GM23338 (cell line): ENCODE measurements around the genes TUBB6 and SPIRE1.

DNA sequence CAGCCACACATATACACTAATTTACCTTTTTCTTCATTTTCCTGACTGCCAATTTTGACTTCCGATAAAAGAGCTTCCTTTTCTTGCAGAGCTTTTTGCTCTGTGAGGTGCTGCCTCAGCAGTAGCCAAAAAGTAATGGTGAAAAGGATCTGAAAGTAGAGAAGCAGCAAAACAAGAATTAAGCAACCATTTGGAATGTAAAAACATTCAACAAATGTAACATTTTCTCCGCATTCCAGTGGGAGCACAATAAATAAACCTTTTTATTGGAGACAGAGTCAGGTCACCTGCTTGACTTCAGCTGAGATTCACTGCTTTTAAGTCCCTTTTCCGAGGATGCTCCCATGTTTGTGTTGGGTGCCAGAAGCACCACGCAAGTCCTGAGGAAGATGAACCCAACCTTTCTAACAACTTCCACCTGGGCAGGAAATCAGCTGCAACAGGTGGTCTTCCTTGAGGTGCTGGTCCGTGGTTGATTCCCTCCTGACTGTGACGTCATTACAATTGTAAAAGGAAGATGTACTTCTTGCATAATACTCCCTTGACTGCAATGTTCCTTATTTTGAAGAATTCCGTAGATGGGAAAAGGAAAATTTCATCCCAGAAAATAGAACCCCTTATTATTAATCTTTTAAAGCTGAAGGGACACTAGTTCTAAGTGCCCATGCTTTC, 265.5 kb downstream of the NAPG start:
- PRO-cap: no peak
- RAMPAGE, long total RNA: no peak

DNA sequence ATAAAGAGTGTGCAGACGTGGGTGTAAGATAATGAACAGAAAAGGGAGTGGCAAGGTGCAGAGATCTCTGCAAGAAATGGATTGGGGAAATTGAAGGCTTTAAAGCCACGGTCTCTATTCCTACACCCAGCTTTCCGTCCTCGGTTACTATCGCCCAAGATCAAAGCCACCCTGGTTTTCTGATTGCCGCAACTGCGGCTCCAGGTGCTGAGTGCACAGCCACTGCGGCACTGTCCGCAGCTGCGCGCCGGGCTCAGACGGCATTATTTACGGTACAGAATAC, 285 bp upstream of the GNAL start:
- PRO-cap: no peak
- RAMPAGE, long total RNA: no peak

- PRO-cap: bidirectional peak, plus-strand start at chr18:11752333, minus-strand start at chr18:11752444; bidirectional peak, plus-strand start at chr18:11752820, minus-strand start at chr18:11752736
- RAMPAGE, long total RNA: no peak
Observed at GRCh38 chr18:11751722-11753157, 63.2 kb downstream of the GNAL start.

DNA sequence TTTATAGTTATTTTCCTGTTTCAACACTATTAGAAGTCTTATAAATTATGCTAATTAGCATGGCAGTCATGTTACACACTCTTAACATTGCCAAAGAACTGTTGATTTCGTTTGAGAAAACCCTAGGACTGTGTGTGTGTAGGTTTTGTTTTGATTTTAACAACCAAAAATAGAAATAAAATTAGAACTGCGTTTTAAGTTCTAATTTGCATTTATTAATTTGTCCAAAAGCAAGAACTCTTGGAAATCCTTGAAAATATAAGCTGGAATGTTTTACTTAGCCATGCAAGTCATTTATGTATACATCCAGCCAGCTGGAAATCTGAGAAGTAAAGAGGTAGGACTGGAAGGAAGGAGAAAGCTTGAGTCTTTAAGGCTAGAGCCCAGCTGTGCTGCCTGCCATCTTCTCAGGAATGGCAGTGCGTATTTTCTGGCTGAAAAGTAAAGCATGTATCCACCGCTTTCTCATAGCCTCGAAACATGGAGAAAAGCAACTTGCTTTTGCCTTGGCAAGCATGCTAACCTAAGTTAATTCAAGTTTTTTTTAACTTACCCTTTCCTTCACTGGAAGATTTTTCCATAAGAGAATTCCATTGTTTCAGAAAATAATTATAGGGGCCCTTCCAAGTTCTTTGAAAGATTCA, 1.8 kb downstream of the CHMP1B start:
- PRO-cap: no peak
- RAMPAGE, long total RNA: no peak

DNA sequence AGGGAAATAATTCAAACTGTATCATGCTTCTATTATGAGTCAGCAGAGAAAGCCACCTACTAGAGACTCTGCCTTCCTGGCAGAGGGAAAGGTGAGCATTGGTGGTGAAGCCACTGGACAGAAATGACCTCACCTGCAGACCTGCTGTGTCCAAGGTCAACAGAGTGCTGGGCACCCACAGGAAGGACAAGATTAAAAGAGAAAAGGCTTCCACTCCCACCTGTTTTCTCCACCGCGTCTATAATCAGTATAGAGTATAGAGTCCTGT, 20.4 kb downstream of the MPPE1 start:
- PRO-cap: no peak
- RAMPAGE, long total RNA: no peak

DNA sequence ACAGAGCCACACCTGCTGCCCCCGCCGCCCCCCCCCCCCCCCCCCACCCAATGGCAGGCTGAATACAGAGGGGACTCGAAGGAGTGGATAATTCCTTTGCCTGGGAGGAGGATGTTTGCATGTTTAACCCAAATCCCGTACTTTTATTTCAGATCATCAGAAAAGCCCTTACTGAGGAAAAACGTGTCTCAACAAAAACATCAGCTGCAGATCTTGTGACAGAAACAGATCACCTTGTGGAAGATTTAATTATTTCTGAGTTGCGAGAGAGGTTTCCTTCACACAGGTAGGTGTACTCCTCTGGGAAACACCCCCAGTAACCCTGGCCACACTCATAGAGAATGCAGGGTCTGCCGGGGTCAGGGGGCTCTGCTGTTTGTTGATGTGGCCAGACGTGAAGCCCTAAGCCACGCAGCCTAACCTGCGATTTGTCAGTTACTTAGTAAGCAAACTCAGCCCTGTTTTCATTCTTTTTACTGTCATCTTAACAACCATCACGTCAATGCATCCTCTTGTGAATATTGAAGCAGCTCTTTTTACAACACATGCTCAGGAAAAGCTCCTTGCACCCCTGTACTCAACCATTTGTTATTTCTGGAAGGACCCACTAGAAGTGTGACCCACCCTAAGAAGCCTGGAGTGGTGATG, 17.7 kb downstream of the IMPA2 start:
- PRO-cap: no peak
- RAMPAGE, long total RNA: no peak

DNA sequence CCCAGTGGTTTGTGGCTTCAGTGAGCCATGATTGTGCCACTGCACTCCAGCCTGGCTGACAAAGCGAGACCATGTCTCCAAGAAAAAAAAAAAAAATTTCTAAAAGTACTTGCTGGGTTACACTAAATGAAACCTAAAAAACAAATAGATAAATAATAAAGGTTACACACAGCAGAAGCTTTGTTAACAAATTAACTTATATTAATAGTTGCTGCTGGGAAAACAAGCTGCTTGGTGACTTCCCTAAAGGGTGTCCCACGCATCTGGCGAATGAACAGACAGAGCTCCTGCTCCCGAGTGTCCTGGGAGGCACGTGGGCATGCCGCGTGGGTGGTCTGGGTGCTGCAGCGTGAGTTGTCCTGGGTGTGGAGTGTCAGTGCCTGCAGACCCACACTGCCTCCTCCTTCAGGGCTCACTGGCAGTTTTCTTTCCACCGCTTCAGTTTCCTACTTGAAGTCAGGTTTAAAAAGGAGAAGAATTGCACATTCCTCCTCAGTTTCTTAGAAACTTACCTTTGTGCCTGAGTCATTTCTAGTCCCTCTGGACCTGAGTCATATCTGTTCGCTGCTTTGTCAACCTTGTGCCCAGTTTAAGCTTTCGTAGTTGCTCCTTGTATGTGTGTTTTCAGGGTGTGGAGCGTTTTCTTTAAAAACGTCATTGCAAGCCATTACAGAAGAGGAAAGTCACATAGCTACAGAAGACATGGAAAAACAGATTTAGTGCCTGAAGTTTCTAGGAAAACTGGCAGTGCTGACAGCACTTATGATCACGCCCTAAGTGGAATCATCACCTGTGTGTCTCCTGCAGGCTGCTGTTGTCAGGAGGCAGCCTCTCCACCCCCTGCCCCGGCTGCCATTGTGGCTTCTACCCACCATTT, 24.3 kb downstream of the IMPA2 start:
- PRO-cap: no peak
- RAMPAGE, long total RNA: no peak

GRCh38 chr18:12015657-12016223, 34.4 kb downstream of the IMPA2 start:
- PRO-cap: no peak
- RAMPAGE, long total RNA: no peak

- PRO-cap: bidirectional peak, plus-strand start at chr18:12287410, minus-strand start at chr18:12287364; unidirectional peak, plus-strand start at chr18:12287410; bidirectional peak, plus-strand start at chr18:12288296, minus-strand start at chr18:12288111
- RAMPAGE, long total RNA: no peak
Observed at GRCh38 chr18:12287098-12288484, 20.4 kb upstream of the TUBB6 start.

DNA sequence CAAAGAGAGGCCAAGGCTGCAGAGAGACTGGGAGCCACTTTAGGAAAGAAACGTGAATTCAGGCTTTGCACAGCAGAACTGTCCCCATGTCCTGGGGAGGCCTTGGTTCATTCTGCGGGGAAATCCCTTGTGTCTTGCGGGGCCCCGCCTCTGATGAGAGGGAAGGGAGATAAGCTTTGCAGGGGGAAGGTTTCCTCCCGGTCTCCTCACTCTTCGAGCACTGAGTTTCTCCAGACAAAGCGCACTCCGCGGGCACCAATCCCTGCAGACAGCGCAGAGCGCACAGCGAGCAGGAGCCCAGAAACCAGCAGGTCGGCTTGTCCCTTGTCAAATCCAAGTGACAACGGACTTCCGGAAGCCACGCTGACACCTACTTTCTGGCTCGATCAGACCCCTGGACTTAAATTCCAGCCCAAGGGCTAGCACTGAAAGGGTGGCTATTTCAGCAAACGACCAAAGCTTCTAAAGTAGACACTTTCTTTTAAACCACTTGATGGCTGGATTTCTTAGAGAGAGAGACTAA, 1.8 kb upstream of the TUBB6 start:
- PRO-cap: bidirectional peak, plus-strand start at position 265 of the sequence, minus-strand start at position 231 of the sequence
- RAMPAGE, long total RNA: no peak

GRCh38 chr18:12307771-12308388, at the start of gene TUBB6:
Gene TUBB6, plus strand, starts transcription at chr18:12308241.
- PRO-cap: bidirectional peak, plus-strand start at chr18:12307981, minus-strand start at chr18:12307957; bidirectional peak, plus-strand start at chr18:12308247, minus-strand start at chr18:12308093
- RAMPAGE, long total RNA: start-site peak on the plus strand at chr18:12308199-12308278, 368 and 75 reads in 2 replicates

DNA sequence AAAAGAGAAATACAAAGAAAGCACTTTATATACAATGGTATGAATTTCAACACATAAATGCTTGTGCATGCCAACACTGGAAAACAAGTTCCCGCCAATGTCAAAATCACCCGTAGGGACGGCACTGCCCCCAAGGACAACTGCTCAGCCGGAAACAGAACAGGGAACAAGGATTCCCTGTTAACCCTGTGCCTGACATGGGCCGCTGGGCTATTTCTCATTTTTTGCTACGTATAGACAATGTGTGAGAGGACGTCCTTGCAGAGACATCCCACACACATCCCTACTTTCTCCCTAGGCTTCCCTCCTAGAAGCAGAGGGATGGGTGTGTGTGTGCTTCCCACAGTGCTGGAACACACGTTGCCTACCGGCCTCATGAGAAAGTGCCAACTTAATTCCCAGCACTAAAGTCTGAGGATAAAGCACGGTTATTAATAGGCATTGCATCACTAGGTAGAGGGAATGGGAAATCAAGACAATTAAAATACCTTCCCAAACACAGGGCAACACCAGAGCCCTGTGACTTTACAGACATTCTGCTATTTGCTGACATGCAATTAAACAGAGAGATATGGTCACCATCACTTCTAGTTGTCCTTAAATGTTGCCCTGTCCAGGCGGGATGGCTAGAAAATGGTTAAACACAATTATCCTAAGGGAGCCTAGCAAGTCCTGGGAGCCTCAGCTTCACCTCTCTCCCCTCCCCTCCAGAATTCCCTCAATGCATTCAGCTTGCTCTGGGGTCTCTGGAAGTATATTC, 14.3 kb downstream of the AFG3L2 start:
- PRO-cap: no peak
- RAMPAGE, long total RNA: no peak

DNA sequence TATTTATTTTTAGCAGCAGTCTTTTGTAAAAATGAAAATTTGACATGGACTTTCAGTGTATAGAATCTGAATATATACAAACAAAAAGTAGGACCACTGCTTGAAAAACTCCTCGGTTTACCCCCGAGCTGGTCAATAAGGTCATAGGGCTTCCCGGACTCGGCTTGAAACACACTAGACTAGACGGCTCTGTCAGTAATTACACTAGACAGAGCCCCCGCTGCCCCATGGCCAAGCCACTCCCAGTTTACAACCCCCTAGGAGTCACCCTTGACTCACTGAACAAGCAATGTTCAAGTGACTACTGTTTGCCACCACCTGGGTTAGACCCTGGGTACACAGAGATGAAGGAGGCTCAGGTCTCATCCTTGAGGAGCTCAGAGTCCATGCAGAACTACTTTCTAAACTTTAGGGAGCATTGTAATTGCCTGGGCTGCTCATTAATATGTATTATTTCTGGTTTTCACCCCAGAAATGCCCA, 13.8 kb upstream of the PRELID3A start:
- PRO-cap: no peak
- RAMPAGE, long total RNA: no peak

DNA sequence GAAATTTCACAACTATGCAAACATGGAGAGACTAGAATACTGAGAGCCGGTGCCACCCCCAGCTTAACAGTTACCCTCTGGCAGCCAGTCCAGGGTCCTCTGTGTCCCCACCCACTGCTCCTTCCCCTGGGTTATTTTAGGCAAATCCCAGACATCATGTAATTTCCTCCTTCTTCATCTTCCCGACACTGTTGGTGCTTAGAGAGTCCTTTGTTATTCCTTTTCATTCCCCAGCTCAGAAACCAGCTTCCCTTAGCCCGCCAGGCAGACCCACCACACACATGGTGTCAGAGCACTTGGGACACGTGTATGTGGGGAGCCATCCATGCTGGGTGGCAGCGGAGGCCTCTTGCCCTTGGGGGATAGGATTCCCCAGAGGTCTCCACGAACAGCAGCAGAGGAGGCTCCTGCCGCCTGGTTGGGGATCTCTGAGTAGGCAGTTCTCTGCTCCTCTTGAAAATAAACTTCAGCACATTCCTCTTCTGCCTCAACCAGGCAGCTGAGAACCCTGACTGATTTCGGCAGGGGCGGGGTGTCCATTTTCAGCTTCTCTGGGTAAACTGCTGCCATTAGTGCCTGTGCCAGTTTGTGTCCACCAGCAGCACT, 8.0 kb downstream of the PRELID3A start:
- PRO-cap: unidirectional peak, plus-strand start at position 300 of the sequence
- RAMPAGE, long total RNA: no peak

DNA sequence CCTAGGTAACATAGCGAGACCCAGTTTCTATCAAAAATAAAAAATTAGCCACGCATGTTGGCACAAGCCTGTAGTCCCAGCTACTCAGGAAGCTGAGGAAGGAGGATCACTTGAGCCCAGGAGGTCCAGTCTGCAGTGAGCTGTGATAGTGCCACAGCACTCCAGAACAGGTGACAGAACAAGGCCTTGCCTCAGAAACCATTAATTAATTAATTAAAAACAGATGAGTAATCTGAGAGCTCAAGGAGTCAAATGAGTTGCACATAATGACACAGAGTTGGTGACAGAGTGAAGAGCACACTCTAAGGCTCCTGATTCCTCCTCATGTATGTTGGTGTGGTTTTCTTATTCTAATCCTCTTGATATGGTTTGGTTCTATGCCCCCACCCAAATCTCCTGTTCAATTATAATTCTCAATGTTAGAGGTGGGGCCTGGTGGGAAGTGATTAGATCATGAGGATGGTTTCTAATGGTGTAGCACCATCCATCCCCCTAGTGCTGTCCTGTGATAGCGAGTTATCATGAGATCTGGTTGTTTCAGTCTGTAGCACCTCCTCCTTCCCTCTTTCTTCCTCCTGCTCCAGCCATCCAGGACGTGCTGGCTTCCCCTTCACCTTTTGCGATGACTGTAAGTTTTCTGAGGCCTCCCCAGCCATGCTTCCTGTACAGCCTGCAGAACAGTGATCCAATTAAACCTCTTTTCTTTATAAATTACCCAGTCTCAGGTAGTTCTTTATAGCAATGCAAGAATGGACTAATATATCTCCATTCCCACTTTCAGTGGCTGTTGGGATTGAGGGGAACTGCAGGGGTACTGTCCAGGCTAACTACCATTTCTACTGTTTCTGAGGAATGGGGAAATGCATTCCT, 19.4 kb downstream of the SPIRE1 start:
- PRO-cap: no peak
- RAMPAGE, long total RNA: no peak

GRCh38 chr18:12657364-12658350, at the start of gene SPIRE1:
Gene SPIRE1, minus strand, starts transcription at chr18:12658107.
- PRO-cap: bidirectional peak, plus-strand start at chr18:12657596, minus-strand start at chr18:12657607; bidirectional peak, plus-strand start at chr18:12658219, minus-strand start at chr18:12658045
- RAMPAGE, long total RNA: no peak

GRCh38 chr18:12678947-12679530, 21.1 kb upstream of the SPIRE1 start:
- PRO-cap: no peak
- RAMPAGE, long total RNA: no peak

DNA sequence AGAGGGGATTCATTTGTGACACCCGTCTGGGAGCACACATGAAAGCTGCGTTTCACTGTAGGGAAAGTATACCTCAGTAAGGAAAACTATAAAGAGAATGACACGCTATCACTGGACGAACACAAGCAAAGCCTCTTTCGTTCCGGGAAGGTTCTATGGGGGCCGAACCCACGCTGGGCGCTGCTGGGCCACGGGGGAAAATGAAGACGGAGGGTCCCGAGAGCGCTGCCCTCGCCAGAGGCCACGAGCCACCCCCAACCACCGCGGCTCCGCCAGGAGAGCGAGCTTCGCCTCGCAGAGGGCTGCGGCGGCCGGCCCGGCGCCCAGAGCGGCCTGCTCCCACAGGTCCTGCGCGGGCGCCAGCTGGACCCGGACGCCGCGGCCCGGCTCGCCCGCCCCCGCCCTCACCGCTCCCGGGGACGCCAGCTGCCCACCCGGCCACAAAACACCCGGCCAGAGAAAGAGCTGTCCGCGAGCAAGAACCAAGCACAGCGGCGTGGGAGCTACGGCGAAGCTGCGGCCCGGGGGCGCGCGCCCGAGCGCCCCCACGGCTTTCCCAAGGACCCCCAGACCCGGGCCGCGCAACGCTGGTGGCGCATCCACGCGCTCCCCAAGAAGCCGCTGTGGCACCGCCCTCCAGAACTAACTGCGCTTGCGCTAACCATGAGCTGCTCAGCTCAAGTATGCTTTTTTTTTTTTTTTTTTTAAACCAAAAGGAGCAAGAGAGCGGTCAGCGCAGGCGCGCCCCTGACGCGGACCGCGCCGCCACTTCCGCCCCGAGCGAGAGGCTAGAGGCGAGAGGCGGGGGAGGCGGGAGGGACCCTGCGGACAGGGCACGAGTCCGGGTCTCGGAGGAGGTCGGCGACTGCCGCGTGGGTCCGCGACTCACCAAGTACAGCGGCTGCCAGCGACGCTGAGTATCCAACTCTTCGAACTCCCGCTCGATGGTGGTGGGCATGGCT, 572 bp downstream of the PTPN2 start:
- PRO-cap: bidirectional peak, plus-strand start at position 791 of the sequence, minus-strand start at position 650 of the sequence
- RAMPAGE, long total RNA: no peak

DNA sequence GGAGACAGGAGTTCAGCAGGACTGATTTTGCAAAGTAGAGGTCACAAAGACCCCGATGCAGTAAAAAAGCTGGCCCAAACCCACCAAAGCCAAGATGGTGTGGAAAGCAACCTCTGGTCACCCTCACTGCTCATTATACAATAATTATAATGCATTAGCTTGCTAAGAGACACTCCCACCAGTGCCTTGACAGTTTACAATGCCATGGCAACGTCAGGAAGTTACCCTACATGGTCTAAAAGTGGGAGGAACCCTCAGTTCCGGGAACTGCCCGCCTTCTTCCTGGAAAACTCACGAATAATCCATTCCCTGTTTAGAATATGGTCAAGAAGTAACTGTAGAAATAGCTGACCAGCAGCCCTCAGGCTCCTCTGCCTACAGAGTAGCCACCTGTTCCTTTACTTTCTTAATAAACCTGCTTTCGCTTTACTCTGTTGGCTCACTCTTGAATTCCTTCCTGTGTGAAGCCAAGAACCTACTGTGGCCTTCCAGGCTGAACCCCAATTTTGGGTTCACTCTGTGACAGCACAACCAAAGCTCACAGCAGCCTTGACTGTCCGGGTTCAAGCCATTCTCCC, 19.9 kb upstream of the PTPN2 start:
- PRO-cap: no peak
- RAMPAGE, long total RNA: no peak

DNA sequence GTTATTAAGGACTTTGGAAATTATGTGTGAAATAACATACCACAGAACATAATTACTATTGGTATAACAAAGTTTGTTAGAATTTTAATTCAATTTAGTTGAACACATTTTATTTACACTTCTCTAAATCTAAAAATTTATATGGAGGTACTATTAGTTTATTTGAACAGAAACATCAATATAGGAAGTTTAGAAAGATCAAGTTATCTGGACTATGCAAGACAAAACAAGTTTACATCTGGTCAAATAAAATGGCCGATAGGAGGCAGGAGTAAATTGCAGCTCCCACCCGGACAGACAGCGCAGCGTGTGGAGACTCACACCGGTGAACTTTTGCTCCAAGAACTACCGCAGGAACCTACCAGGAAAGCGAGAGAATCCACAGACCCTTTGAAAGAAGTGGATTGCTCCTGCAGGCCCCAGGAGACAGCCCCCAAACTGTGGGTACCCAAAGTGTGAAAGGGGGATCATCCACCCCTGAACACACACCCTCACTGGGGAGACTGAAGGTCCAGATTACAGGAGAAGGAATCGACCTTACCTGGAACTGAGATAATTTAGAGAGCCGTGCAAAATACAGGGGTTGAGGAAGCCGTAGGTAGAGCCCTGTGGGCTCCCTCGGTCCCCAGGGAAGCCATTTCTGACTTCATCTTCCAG, 53.5 kb upstream of the LDLRAD4 start:
- PRO-cap: no peak
- RAMPAGE, long total RNA: no peak